Choroid plexus epithelial cell (primary cell): ENCODE measurements around the gene POLR2M.

DNA sequence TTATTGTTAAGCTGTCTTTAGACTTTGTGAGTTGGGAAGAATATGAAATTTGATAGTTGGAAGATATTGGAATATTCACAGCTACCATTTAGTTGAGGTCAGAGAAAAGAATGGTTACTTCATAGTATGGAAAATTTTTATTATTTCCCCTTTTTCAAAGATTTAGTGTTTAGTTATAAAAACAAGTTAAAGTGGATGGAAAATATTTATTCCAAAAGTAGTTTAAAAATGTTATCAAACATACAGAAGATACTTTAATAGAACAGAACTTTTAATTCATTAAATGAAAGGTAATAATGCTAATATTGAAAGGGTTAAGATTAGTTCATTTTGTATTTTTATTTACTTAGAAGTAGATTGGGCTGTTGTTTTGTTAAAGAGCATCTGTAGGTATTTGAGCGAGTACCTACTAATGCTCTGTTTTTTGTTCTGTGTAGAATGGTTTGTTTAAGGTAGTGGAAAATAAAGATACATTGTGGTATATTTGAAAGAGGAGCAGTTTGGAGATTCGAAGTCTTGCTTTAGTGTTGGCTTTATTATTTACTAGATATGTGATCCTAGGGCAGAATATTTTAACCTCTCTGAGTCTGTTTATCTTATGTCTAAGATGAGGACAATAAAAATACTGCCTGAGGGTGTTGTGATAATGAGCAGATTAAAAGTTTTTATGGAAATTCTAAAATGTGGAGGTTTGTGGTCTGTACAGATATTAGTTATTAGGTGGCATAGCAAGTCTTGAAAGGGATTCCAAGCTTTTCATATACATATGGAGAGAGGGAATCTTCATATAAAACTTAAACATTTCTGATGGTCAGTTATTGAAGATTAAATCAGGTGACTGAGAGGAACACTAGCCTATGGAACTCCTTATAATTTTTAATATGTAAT lies 14.8 kb downstream of the TCF12 start:
- RRBS, result no CpG with 5 or more reads among the region's 2 CpGs

DNA sequence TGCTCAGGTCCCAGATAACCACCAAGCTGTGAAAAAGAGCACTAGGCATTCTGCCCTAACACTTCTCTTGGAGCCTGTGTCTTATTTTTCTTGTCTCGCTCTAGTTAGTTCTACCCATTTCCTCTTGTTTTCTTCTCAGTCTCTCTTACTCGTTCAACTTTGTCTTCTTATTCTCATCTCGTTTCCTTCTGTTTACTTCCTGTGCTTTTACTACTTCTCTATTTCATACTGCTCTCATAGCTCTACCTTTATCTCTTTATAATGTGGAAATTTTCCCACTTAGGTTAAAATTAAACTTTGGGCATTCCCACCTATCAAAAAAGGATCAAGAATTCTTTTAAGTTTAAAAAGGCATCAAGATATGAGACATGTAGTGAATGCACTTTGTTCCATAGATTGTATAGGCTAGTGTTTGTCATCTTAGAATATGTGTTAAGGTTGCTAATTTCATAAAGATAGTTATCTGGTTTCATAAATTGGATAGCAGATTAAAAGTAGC lies 91.6 kb upstream of the CGNL1 start:
- RRBS, result no CpG with 5 or more reads among the region's 3 CpGs

GRCh38 chr15:57296781-57297228 lies 79.5 kb upstream of the CGNL1 start:
- RRBS, result no CpG with 5 or more reads among the region's 6 CpGs

DNA sequence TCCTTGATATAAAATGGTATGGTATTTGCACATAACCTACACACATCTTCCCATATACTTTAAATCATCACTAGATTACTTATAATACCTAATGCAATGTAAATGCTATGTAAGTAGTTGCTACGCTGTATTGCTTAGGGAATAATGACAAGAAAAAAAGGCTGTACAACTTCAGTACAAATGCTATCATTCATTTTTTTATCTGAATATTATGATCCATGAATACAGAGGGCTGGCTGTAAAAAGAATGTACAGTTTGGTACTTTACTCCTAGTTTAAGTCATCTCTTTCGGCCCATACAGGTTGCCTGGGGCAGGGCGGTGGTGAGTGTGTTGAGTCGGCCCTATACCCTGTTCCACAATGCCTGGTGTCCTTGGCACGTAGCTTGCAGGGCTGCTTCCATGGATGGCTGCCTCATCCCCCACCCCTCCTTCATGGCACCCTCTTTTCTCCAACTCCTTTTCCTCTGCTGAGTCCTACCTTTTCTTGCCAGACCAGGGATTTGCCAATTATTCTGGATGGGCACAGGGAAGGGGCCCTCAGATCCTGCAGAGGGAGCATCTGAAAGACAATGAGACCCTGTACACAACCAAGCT lies 73.8 kb upstream of the CGNL1 start:
- RRBS, result no CpG with 5 or more reads among the region's 5 CpGs

- RRBS, result no CpG with 5 or more reads among the region's 2 CpGs
Observed at GRCh38 chr15:57416912-57417217, 40.6 kb downstream of the CGNL1 start.

DNA sequence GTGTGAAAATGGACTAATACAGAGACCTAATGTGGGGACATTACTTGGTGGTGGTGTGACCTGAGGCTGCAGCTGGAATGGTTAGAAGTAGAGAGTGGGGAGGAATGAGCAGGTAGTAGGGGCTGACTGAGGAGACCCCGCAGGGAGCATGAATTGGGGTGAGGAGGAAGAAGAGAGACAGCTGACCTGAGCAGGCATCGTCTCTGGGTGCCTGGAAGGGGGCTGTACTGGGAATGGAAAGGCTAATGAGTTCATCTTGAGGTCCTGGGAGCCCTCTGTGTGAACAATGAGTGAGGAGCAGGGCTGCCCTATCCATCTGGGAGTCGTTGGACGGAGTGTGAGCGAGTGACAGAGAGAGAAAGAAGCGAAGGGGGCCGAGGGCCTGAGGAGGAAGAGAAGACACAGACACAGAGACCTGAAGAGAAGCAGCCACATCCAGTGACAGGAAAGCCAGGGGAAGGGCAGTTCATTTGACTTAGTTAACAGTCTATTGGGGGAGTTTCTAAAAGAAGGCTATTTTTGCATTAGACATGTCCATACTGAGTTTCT lies 92.8 kb downstream of the CGNL1 start:
- RRBS, result no CpG with 5 or more reads among the region's 7 CpGs

- RRBS, result 2% methylated on average over 2 of the region's 11 CpGs
Observed at GRCh38 chr15:57551668-57552322, 39.9 kb upstream of the MYZAP start.

GRCh38 chr15:57607568-57608242 lies 16.0 kb downstream of the MYZAP start:
- RRBS, result no CpG with 5 or more reads among the region's 7 CpGs

DNA sequence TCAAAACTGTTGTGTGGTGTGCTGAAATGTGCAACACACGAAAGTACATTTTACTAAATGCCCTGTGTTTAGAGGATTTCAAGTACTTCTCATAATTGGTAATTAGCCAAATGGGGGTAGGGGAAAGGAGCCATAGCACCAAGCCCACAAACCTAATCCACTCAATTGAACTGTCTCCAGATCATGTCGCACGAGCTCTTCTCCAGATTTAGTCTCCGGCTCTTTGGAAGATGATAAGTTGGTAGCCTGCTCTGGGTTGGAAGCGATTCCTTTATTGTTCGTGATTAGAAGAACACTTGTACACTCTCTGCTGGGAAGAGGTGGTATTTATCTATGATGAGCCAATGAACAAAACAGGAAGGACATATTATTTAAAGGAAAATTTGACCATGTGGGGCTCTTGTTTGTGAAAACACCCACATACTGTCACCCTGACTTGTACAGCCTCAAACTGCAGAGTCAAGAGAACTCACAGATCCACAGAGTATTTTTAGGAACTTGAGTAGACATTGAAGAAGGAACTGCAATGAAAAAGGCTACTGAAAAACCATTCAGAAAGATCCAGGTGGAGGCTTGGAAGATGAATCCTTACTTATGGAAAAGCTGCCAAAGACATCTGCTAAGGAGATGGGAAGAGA lies 54.4 kb downstream of the MYZAP start:
- RRBS, result no CpG with 5 or more reads among the region's 6 CpGs

GRCh38 chr15:57706285-57707621 lies at the start of gene POLR2M:
POLR2M (plus strand) TSS chr15:57706714.
- RRBS, result 3% methylated on average over 16 of the region's 83 CpGs

DNA sequence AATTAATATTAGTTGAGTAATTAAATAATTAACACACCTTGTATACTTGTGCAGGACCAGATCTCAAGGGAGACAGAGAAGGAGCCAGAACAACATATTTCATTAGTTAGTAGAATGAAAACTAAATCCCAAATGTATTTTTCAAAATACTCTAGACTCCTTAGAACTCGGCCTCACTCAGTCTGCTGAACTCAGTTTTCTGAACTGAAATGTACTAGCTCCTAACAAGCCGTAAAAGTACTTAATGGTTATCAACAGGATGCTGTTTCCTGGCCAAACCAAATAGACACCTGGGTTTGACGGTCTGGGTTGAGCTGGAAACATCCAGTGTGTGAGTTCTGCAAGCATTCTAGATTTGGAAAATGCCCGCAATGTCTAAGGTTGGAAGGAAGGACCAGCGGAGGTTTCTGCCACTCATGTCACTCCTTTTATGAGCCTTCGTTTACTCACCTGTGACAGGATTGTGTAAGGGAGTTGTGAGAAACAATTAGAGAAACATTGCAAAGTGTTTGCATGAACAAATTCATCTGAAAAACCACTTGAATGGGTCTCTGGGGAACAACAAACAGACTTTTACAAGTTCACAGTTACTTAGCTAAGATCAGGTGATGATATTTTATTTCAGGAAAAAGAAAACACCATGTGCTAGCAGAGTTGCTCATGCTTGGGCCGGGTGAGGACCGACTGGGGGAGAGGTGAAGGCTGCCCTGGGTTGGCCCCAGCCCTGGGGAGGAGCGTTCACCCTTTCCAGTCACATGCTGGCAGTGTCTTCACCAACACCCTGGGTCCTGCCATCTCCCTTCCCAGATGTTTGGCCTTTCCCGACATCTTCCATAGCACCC lies 151.0 kb downstream of the ALDH1A2 start:
- RRBS, result no CpG with 5 or more reads among the region's 10 CpGs

- RRBS, result no CpG with 5 or more reads among the region's 2 CpGs
Observed at GRCh38 chr15:57923345-57923740, 142.2 kb downstream of the ALDH1A2 start.

- RRBS, result no CpG with 5 or more reads among the region's 1 CpG
Observed at GRCh38 chr15:58095190-58095548, 29.7 kb upstream of the ALDH1A2 start.

DNA sequence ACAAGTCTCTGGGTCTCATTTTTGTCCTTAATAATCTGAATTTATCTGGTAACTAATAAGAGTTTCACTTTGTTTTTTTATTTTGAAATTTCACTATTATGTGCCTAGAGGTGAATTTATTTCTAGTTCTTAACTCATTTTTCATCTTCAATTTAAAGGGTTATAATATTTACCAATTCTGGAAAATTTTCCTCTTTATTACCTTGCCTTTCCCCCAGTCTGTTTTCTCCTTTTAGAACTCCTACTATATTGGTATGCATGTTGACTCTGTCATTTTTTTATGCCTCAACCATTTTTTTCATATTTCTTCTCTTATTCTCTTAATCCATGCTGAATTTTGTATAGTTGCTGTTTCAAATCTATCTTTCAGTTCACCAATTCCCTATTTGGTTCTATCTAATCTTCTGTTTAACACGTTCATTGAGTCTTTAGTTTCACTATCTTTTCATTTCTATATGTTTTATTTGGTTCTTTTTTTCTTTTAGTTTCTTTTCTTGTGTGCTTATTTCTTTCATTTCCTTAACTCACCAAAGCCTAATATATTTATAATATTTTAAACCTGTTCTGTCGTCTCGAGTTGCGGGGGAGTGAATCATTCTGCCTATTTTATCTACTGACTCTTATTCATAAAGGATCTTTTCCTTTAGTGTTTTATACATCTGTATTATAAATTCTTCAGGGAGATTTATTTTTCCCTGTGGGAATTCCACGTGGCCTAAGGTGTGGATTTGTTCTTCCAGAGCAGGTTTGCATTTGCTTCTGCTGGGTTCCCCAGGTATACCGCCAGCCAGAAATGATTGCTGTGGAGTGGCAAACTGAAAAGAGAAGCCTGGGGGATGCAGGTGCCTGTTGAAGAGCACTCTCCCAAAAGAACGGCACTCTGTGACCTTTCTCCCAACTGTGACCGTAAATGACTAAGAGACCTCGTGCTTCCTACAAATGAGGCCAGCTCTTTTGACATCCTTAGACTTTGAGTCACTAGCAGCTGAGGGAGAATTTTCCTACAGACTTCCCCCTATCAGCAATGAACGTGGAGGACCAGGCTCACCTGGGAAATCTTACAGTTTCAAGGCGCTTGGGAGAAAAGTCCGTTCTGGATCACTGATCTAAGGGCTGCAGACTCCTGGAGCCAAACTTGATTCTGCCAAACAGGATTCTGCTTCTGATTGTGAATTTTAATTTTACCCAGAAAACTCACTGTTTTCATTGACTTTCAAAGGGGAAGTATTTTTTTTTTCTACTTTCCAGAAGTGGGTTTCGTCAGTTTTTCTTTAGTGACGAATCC lies 8.2 kb downstream of the AQP9 start:
- RRBS, result no CpG with 5 or more reads among the region's 14 CpGs

DNA sequence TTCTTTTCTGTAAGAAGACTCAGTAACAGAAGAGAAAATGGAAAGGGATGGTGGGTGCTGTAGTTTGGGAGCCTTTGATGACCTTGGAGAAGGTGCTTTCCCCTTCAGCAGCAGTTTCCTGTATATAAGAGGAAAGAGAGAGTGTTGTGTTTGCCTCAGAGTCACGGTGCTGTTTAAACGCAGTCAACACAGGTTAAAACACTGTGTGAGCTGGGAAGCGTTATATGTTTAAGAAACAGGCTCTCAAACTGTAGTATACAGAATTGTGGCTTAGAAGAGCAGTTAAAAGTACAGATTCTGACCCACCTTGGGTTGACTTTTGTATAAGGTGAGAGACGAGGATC lies 111.8 kb downstream of the AQP9 start:
- RRBS, result no CpG with 5 or more reads among the region's 4 CpGs

DNA sequence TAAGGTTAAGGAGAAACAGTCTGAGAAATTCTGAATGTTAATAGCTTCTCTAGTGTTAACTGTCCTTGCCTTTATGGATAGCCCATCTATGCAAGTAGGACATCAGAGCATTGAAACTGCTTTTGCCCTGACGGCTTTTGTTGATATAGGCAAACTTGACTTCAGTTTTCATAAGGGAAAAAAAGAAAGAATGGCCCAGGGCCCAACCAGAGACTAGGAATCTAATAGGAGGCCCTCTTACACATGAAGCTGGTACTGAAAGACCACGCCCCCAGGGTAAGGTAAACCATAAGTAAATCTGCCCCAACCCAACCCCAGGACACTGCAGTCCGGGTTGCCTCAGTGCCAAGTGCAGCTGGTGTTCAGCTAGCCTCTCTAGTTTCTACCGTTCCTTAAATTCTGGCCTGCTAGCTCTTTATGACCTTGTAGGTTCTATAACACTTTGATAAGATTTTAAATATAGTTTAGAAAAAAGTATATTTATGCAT lies 136.7 kb downstream of the AQP9 start:
- RRBS, result no CpG with 5 or more reads among the region's 4 CpGs

GRCh38 chr15:58282262-58282703 lies 144.1 kb downstream of the AQP9 start:
- RRBS, result no CpG with 5 or more reads among the region's 2 CpGs

DNA sequence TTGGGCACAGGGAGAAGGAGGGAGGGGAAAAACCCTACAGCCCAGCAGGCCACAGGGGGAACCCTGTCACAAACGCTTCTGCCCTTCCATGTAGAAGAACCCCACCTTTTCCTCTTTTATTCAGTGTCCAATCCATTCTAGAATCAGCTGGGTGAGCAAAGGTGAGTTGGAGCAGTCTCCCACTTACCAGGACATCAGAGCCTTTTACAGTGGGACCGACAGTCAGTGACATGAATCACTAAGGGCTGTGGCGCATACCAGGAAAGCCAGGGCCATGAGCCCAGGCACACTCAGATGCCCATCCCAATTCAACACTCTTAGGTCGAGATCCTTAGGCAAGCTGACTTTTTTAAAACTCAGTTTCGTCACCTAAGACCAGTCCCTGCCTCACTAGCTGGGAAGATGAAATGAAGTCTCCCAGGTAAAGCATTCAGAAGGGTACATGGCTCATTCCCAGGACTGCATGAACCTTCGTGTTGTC lies 146.1 kb downstream of the AQP9 start:
- RRBS, result no CpG with 5 or more reads among the region's 6 CpGs

GRCh38 chr15:58329599-58330019 lies 102.2 kb upstream of the LIPC start:
- RRBS, result no CpG with 5 or more reads among the region's 4 CpGs